Natural killer cell (primary cell): Measurements from ENCODE around the gene ECT2.

DNA sequence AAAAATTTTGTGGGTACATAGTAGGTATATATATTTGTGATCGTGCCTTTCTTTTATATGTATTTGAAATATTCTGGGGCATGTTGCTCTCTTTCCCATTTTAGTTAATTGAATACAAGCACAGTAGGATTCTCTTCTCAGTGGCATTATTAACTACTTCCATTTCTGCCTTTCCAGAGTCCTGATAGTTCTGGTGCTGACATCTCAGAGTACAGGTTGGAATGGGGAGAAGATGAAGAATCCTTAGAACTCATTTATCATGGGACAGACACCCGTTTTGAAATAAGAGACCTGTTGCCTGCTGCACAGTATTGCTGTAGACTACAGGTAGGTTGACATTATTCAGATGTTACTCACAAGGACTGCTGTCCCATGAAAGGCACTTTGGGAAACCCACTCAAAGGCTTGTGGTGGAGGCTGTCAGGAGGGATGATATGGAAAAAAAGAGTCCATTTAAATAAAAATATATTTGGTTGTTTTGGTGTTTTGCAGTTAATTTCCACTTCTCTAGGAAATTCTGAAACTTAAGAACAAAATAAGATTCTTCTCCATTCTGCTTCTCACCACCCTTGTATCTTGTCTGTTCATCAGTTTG lies 101.1 kb downstream of the GHSR start:
- PRO-cap: no peak

DNA sequence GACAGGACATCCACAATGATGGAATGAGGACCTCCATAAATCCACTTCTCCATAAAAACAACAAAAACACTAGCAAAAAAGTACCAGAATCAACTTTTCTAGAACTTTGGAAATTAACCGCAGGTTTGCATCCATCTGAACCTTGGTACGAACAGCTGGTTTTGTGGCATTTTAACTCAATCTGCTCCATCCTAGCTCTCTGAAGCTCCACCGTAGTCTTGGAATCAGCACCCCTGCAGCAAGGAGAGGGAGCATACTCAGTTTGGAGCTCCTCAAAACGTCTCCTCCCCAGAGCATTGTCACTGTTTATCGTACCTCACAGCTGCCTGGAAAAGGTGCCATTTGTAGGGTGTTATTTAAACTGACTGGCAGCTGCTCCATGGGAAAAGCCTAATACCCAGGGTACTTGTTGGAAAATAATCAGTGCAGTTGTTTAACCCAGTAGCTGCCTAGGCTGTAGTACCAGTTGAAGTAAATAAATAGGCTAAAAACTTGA lies 44.1 kb downstream of the GHSR start:
- PRO-cap: no peak

GRCh38 chr3:172411580-172411920 lies 36.7 kb downstream of the GHSR start:
- PRO-cap: no peak

- PRO-cap: bidirectional peak, plus-strand start at chr3:172563432, minus-strand start at chr3:172563295
Observed at GRCh38 chr3:172562803-172563760, 39.9 kb upstream of the TNFSF10 start.

DNA sequence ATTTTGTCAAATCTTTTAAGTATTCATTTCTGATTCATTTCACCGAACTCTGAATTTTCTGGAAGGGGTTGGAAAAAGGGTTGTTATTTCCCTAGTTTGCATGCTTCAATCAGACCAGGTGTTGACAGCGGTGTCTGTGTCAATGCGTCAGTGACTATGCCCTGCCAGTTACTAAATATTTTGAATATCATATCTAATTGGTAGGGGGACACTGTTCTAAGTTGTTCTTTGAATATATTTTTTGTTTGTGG lies 62.7 kb upstream of the TNFSF10 start:
- PRO-cap: no peak

GRCh38 chr3:172604071-172604335 lies 80.8 kb upstream of the TNFSF10 start:
- PRO-cap: no peak

GRCh38 chr3:172750133-172751135 lies at the start of gene ECT2:
Gene ECT2, plus strand, starts transcription at chr3:172750726.
- PRO-cap: bidirectional peak, plus-strand start at chr3:172750763, minus-strand start at chr3:172750482

- PRO-cap: no peak
Observed at GRCh38 chr3:173584398-173585062, 187.0 kb downstream of the NLGN1 start.

GRCh38 chr3:174440189-174440624 lies 418.9 kb upstream of the NAALADL2 start:
- PRO-cap: no peak

- PRO-cap: no peak
Observed at GRCh38 chr3:174637093-174637292, 222.1 kb upstream of the NAALADL2 start.

- PRO-cap: no peak
Observed at GRCh38 chr3:177024445-177025427, 172.5 kb downstream of the TBL1XR1 start.

DNA sequence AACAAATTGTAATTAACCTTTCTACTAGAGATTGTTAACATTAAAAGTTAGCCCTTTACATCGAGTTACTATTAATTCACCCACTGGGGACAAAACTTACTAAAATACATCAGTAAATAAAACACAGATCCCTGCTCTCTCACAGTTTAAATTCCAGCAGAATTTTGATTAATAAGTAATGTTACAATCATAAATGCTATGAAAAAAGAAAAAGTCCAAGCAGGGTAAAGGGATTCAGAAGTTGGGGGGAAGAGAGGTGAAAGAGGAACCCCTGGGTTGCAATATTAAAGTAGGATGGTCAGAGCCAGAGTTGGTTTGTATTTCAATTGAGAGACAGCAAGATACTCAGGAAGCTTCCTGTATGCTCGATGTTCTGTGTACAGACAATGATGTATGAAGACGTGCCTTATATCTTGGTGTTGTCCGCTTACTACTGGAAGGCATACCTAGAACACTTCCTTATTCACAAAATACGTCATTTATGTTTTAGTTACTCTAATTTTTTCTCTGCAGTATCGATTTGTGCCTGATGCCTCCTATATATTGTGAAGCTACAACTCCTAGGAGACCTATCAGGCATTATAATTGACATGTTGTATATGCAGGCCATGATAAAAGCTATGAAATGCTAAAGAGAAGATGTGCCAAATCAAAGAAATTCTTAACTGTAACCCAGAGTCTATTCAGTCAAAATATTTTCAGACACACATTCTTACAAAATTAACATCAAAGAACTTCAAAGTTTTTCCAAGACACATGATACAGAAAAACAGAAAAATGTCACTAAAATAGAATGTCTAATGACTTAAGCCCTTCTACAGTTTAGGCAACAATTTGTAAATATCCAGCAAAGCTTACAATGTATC lies 87.5 kb downstream of the TBL1XR1 start:
- PRO-cap: no peak

- PRO-cap: no peak
Observed at GRCh38 chr3:177120179-177120776, 77.0 kb downstream of the TBL1XR1 start.

DNA sequence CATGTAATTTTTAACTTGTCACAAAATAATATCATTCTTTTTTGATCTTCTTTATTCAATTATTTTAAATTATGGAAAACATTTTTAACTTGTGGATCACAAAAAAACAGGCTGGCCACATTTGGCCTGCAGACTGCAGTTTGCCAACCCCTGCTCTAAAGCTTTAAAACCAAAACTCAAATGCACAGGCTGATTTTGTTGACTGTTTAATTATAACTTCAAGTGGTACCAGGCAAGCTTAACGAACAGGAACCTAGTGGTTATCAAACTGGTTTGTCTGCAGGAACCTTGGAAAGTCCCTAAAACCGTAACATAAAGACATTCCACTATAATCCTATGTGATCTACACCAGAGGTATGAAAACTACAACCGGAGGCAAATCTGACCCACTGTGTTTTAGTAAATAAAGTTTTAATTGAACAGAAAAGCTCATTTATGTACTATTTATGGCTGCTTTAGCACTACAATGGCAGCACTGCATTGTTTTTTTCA lies 52.4 kb downstream of the TBL1XR1 start:
- PRO-cap: bidirectional peak, plus-strand start at position 339 of the sequence, minus-strand start at position 186 of the sequence

DNA sequence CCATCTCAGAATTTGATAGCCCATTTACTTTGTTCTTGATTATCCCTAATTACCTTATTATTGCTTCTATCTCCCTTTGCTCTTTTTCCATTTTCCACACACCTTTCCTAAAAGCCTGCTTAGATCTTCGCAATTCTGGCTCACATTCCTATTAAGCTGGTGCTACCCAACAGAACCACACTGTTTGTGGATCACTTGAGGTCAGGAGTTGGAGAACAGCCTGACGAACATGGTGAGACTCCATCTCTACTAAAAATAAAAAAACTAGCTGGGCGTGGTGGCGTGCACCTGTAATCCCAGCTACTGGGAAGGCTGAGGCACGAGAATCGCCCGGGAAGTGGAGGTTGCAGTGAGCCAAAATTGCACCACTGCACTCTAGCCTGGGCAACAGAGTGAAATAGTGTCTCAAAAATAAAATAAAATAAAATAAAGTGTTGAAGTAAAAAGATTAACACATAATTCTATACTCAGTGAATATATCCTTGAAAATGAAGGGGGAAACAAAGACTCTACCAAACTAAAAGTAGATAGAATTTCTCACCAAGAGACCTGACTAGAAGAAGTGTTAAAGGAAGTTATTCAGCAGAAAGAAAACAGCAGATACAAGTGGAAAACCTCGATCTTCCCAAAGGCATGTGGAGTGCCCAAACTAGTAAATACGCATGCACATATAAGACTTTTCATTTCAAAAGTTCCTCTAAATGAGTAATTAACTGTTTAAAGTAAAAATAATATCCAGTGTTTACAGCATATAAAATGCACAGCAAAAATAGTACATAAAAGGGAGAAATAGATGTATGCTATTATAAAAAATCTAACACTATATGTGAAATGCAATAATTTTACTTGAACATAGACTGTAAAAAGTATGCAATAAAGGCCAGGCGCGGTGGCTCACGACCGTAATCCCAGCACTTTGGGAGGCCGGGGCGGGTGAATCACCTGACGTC lies 44.3 kb downstream of the TBL1XR1 start:
- PRO-cap: no peak

DNA sequence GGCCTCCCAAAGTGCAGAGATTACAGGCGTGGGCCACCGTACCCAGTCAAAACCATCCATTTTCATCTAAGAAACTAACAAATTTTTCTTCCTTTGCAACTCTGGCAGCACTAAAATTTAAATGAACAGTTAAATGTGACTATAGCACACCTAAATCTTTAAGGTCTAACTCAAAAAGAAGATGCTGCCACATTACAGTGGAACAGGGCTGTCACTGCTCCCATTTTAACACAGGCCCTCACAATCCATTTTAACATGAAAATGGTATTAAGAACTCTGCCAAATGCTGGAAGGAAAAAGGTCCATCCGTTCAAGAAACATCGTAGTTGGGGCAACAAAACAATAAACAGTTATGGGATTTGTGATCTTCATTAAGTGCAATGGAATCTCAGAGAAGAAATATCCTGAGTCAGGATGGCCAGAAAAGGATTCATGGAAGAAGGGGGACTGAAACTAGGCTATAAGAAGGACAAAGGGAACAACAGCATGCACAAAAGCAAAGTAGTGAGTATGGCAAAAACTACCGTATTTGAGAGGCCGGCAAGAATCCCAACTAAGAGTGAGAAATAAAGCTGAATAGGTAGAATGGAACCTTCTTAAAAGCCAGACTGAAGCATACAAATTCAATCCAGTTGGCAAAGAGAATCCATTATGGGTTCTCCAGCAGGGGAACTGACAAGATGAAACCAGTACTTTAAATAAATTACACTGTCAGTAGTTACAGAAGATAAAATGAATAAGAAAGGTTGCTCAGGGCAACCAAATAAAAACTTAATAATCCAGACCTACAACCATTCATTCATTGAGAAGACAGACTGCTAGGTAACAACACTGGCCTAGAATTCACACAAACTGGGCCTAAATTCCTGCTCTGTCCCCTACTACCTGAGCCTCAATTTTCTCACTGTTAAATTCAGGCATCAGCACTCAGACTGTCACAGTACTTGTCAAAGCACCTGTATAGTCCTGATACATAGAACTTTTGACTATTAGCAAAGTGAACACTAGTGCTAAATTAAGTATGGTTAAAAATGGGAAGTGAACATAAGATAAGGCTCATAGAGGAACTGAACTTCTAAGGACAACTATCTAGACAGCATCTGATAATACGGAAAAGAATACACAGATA lies 6.3 kb downstream of the TBL1XR1 start:
- PRO-cap: no peak

DNA sequence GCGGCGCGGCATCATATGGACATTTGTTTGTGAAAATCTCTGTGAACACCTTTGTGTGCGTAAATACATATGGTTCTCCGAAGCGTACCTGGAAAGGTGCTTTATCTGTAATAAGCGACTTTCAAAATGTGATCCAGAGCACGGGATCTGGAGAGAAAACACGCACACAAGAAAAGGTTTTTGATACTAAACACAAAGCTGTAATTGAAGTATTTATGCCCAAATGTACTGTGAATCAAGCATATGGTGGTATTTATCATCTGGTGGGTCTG lies 713 bp upstream of the TBL1XR1 start:
- PRO-cap: no peak

DNA sequence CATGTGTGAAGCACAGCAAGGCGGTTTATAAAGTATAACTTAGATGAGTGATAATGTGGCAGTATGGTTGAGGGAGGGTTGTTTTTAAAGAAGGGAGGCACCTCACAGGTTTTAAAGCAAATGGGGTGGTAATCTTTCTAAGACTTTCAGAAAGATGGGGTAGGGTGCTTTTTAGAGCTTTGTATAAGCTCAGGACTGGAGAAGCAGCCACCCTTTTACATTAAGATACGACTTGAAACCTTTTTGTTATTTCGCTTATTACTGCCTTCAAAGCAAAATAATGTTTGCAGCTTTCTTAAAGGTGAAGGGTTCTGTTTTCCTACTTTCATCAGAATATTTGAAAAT lies 1.1 kb upstream of the TBL1XR1 start:
- PRO-cap: bidirectional peak, plus-strand start at position 149 of the sequence, minus-strand start at position 65 of the sequence

DNA sequence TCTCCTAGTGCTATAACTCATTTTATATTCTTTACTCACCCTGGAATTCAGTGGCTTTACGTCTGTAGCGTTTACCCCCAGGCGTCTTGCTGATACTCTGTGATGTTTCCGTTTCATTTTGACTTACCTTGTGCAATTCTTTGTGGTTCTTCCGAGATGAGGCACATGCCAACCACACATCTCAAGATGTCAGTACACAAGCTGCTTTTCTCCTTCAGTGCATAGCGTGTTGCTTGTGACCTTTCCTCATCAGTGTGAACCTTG lies 4.3 kb upstream of the TBL1XR1 start:
- PRO-cap: unidirectional peak, minus-strand start at position 94 of the sequence

GRCh38 chr3:177246709-177247293 lies 49.5 kb upstream of the TBL1XR1 start:
- PRO-cap: no peak